GM12878 (cell line): ENCODE measurements around a stretch of chr1.

DNA sequence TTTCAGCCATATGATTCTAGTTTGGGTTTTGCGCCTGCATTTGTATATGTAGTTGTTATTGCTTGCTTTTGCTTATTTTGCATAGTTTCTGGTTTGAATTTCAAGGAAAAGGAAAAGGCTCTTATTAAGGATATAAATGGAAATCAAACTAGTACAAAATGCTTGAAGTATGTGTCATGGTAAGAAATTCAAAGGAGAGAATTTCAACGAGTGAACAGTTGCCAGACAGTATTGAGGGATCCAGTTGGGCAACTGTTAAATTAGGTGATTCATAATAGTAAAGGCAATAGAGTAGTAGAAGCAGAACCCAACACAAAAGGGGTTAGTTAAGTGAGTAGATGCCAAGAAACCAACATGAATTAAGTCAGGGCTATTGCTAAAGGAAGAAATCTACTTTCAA, 1.1 kb downstream of the GBP5 start:
- RAMPAGE, long total RNA, result no peak
- RRBS, 2 experiments, result no CpG with 5 or more reads among the region's 2 CpGs
CAGE:
- cytosol, long polyA minus RNA, result no peak
- cytosol, long polyA plus RNA, result no peak
- long polyA plus RNA, result no peak
- nucleolus, long total RNA, result no peak
- nucleus, long polyA plus RNA, result no peak
- nucleus, long total RNA, result no peak

DNA sequence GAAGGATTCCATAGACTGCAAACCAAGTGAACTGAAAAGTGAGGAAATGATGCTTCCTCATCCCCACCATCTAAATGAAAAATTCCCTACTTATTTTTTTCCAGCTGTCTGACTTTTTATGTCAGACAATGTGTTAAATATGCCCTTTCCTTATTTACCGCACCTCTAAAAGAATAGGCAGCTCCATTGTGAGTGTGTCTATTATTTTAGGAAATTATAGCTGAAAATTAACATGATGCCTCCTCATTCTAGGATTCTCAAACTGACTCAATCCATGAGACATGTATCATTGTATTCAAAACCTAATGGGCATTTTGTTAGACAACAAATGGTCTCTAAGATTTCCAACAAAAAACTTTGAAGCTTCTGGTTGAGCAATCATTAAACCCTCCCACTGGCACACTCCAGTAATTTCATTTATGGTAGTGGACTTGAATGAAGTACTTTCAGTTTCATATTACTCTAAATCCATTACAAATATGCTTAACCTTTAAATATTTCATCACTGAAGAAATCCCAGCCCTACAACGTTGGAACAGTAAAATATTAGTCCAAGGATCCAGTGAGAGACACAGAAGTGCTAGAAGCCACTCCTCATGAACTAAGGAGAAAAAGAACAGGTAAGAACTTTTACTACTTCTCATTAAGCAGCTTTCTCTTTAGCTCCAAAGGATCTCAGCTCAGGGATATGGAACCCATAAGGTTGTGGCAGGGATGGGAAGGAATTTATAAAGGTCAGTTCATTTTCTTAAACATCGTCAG, 43.5 kb downstream of the GBP6 start:
- RAMPAGE, long total RNA, result no peak
- RRBS, 2 experiments, result no CpG with 5 or more reads among the region's 3 CpGs
CAGE:
- cytosol, long polyA minus RNA, result no peak
- cytosol, long polyA plus RNA, result no peak
- long polyA plus RNA, result no peak
- nucleolus, long total RNA, result no peak
- nucleus, long polyA plus RNA, result no peak
- nucleus, long total RNA, result no peak

- RAMPAGE, long total RNA, result no peak
- RRBS, 2 experiments, result no CpG with 5 or more reads among the region's 8 CpGs
CAGE:
- cytosol, long polyA minus RNA, result no peak
- cytosol, long polyA plus RNA, result no peak
- long polyA plus RNA, result no peak
- nucleolus, long total RNA, result no peak
- nucleus, long polyA plus RNA, result no peak
- nucleus, long total RNA, result no peak
Observed at GRCh38 chr1:89530384-89531150, 5.9 kb downstream of the LRRC8B start.

- RAMPAGE, long total RNA, result no peak
- RRBS, 2 experiments, result no CpG with 5 or more reads among the region's 8 CpGs
CAGE:
- cytosol, long polyA minus RNA, result no peak
- cytosol, long polyA plus RNA, result no peak
- long polyA plus RNA, result no peak
- nucleolus, long total RNA, result no peak
- nucleus, long polyA plus RNA, result no peak
- nucleus, long total RNA, result no peak
Observed at GRCh38 chr1:89566449-89567419, 42.1 kb downstream of the LRRC8B start.

DNA sequence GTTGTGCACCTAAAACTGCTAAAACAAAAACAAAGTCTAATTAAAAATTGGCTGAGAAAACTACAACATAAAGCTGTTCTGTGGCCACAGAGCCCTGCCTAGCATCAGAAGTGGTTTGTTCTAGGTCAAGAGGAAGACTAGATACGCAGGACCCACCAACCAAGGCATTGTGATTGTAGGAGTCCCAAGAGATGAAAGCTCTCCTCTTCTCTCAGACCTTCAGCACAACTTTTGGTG, 80.9 kb upstream of the LRRC8D start:
- RAMPAGE, long total RNA, result no peak
- RRBS, 2 experiments, result no CpG with 5 or more reads among the region's 1 CpG
CAGE:
- cytosol, long polyA minus RNA, result no peak
- cytosol, long polyA plus RNA, result no peak
- long polyA plus RNA, result no peak
- nucleolus, long total RNA, result no peak
- nucleus, long polyA plus RNA, result no peak
- nucleus, long total RNA, result no peak

DNA sequence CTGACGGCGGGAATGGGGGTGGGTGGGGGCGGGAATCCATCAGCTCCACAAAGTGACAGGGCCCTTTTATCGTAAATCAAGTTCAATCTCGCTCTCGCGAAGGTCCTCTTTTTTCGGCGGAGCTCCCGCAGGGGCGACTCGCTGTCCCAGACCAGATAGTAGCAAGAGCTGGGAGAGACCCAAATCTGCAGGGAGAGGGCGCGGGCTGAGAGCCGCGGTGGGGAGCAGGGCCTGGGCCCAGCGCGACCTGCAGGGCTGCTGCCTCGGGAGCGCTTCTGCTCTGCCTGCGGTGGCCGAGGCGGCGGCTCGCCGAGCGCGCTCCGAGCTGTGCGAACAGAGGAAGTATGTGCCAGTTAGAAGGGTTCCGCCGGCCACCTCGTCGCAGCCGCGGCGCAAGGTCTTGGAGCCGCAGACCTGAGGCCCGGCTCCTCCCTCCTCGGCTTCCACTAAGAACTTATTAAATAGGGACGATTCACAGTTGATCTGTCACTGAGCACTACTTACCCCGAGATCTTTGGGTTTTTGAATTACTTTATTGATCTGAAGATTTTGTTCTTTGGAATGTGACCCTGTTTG, 10.2 kb downstream of the BARHL2 start:
- RAMPAGE, long total RNA, result no peak
- RRBS, 2 experiments, result 5 to 6% methylated on average over 8 of the region's 42 CpGs
CAGE:
- cytosol, long polyA minus RNA, result no peak
- cytosol, long polyA plus RNA, result no peak
- long polyA plus RNA, result no peak
- nucleolus, long total RNA, result no peak
- nucleus, long polyA plus RNA, result no peak
- nucleus, long total RNA, result no peak

DNA sequence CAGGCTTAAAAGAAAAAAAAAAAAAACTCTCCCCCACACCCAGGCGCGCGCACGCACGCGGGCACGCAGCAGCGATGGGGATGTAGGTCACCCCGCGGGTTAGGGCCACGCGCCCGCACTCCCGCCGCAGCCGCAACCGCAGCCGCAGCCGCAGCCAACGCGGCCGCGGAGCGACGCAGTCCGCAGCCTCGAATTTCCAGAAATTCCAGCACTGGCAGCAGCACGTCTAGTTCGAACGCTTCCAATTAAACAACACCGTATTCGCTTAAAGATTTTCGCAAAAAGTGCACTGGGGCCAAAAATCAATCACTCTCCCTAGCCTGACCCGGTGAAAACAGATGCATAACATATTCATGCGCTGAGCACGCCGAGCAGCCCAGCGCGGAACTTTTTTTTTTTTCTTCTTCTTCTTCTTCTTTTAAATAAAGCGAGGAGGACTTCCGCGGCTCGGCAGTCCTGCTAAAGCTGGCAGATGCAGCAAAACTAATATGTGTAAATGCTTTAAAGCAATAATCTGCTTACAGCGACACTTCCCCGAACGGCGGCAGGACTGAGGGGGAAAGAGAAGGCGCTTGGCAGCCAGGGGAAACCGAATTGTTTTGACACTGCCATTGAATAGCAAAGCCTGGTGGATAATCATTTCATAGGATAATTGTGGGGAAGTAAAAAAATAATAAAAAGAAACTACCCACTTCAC, 13.5 kb upstream of the BARHL2 start:
- RAMPAGE, long total RNA, result no peak
- RRBS, 2 experiments, result no CpG with 5 or more reads among the region's 49 CpGs
CAGE:
- cytosol, long polyA minus RNA, result no peak
- cytosol, long polyA plus RNA, result no peak
- long polyA plus RNA, result no peak
- nucleolus, long total RNA, result no peak
- nucleus, long polyA plus RNA, result no peak
- nucleus, long total RNA, result no peak

- RAMPAGE, long total RNA, result no peak
- RRBS, 2 experiments, result no CpG with 5 or more reads among the region's 5 CpGs
CAGE:
- cytosol, long polyA minus RNA, result no peak
- cytosol, long polyA plus RNA, result no peak
- long polyA plus RNA, result no peak
- nucleolus, long total RNA, result no peak
- nucleus, long polyA plus RNA, result no peak
- nucleus, long total RNA, result no peak
Observed at GRCh38 chr1:91009923-91010924, 11.6 kb downstream of the ZNF644 start.

DNA sequence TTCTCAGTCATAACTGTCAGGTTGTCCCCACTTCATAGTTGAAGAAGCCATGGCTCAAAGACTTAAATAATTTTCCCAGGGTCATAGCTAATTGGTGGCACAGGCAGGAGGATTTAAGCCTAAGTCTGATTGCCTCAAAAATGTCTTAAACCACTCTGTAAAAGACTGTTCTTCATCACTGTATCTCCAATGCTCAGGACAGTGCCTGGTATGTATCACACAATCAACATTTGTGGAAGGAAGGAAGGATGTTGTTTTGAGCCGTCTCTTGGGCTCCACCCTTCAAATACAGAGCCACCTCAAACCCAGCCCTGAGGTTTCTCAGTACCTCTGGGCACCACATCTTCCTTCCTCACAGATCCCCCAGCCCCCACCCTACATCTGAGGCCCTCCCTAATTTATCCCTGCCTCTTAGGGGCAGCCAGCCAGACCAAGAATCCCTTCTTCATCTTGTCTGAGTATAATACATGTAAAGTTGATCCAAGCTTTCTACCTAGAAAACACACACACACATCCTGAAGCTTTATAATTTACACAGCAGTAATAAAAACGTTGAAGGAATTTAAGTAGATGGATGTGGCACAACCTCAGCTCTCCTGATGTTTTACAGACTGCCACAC, 48.4 kb downstream of the CDC7 start:
- RAMPAGE, long total RNA, result no peak
- RRBS, 2 experiments, result no CpG with 5 or more reads among the region's 2 CpGs
CAGE:
- cytosol, long polyA minus RNA, result no peak
- cytosol, long polyA plus RNA, result no peak
- long polyA plus RNA, result no peak
- nucleolus, long total RNA, result no peak
- nucleus, long polyA plus RNA, result no peak
- nucleus, long total RNA, result no peak

GRCh38 chr1:91681854-91682207, 181.2 kb downstream of the CDC7 start:
- RAMPAGE, long total RNA, result no peak
- RRBS, 2 experiments, result no CpG with 5 or more reads among the region's 3 CpGs
CAGE:
- cytosol, long polyA minus RNA, result no peak
- cytosol, long polyA plus RNA, result no peak
- long polyA plus RNA, result no peak
- nucleolus, long total RNA, result no peak
- nucleus, long polyA plus RNA, result no peak
- nucleus, long total RNA, result no peak

GRCh38 chr1:91732269-91733067, 153.5 kb downstream of the TGFBR3 start:
- RAMPAGE, long total RNA, result no peak
- RRBS, 2 experiments, result no CpG with 5 or more reads among the region's 15 CpGs
CAGE:
- cytosol, long polyA minus RNA, result no peak
- cytosol, long polyA plus RNA, result no peak
- long polyA plus RNA, result no peak
- nucleolus, long total RNA, result no peak
- nucleus, long polyA plus RNA, result no peak
- nucleus, long total RNA, result no peak

- RAMPAGE, long total RNA, result no peak
- RRBS, 2 experiments, result no CpG with 5 or more reads among the region's 8 CpGs
CAGE:
- cytosol, long polyA minus RNA, result no peak
- cytosol, long polyA plus RNA, result no peak
- long polyA plus RNA, result no peak
- nucleolus, long total RNA, result no peak
- nucleus, long polyA plus RNA, result no peak
- nucleus, long total RNA, result no peak
Observed at GRCh38 chr1:91735096-91735652, 150.8 kb downstream of the TGFBR3 start.

DNA sequence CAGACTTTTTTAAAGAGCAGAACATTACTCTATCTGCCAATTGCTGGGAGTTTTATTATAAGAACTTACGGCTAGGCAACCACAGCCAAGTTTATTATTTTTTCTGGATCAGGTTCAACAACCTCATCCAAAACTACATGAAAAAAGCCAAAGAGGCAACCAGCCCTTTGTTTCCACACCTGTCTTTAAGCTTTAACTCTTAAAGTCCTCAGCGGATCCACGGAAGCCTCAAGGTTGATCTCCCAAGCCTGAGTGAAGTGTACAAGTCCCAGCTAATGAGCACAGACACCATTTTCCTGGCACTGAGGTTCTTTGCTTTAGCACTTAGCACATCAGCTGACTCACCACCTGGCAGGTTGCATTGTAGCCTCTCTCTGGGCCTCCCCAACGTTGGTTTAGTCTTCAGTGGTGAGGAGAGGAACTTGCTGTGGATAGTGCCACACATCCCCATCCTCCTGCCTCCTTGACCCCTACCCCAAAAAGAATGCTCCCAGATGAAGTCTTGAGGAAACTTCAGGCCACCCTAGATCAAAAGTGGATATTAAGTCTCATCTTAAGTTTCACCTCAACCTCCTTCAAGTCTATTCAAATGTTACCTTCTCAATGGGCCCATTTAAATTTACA, 143.0 kb downstream of the TGFBR3 start:
- RAMPAGE, long total RNA, result no peak
- RRBS, 2 experiments, result no CpG with 5 or more reads among the region's 4 CpGs
CAGE:
- cytosol, long polyA minus RNA, result no peak
- cytosol, long polyA plus RNA, result no peak
- long polyA plus RNA, result no peak
- nucleolus, long total RNA, result no peak
- nucleus, long polyA plus RNA, result no peak
- nucleus, long total RNA, result no peak

GRCh38 chr1:91745852-91746409, 140.0 kb downstream of the TGFBR3 start:
- RAMPAGE, long total RNA, result no peak
- RRBS, 2 experiments, result no CpG with 5 or more reads among the region's 3 CpGs
CAGE:
- cytosol, long polyA minus RNA, result no peak
- cytosol, long polyA plus RNA, result no peak
- long polyA plus RNA, result no peak
- nucleolus, long total RNA, result no peak
- nucleus, long polyA plus RNA, result no peak
- nucleus, long total RNA, result no peak

GRCh38 chr1:91798049-91798687, 87.8 kb downstream of the TGFBR3 start:
- RAMPAGE, long total RNA, result no peak
- RRBS, 2 experiments, result no CpG with 5 or more reads among the region's 7 CpGs
CAGE:
- cytosol, long polyA minus RNA, result no peak
- cytosol, long polyA plus RNA, result no peak
- long polyA plus RNA, result no peak
- nucleolus, long total RNA, result no peak
- nucleus, long polyA plus RNA, result no peak
- nucleus, long total RNA, result no peak

- RAMPAGE, long total RNA, result no peak
- RRBS, 2 experiments, result under 1% methylated on average over 5 of the region's 16 CpGs; no CpG with 5 or more reads in 1 of the 2 experiments
CAGE:
- cytosol, long polyA minus RNA, result no peak
- cytosol, long polyA plus RNA, result no peak
- long polyA plus RNA, result no peak
- nucleolus, long total RNA, result no peak
- nucleus, long polyA plus RNA, result no peak
- nucleus, long total RNA, result no peak
Observed at GRCh38 chr1:92485612-92485784, 1.2 kb downstream of the GFI1 start.

DNA sequence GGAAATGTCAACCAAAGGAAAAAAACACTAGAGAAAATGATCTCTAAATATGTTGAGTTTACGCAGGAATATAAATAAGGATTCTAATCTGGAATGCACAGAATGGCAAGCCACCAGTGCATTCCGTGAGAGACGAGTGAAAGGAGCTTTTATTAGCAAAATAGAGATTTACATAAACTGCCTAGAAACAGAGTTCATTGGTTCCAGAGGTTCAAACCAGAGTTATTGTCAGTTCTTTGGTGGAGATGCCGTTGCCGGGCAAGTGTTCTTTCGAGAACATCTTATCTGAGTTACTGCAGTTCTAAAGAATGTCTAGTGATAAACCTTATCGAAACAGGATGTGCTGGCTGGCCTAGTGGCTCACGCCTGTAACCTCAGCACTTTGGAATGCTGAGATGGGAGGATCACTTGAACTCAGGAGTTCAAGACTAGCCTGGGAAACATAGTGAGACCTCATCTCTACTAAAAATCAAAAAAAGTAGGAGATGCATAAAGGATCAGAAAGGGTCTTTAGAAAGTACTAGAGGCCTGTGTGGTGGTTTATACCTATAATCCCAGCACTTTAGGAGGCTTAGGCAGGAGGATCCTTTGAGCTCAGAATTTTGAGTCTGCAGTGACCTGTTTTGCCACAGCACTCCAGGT, 19.9 kb upstream of the EVI5 start:
- RAMPAGE, long total RNA, result no peak
- RRBS, 2 experiments, result no CpG with 5 or more reads among the region's 8 CpGs
CAGE:
- cytosol, long polyA minus RNA, result no peak
- cytosol, long polyA plus RNA, result no peak
- long polyA plus RNA, result no peak
- nucleolus, long total RNA, result no peak
- nucleus, long polyA plus RNA, result no peak
- nucleus, long total RNA, result no peak

DNA sequence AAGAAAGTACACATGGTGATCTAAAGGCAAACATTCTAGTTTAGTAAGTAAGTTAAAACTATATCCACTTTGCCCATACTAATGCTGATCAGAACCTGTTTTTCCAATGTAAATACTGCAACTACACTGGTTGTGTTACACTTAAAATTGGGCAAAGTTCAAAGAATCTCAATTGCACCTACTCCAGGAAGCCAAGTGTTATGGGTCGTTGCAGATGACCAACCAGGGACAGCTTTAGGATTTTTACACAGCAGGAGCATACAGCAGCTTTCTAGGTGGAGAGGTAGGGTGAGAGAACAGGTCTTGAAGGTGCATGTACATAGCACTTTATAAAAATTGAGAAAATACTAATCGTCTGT, 14.5 kb upstream of the RPL5 start:
- RAMPAGE, long total RNA, result no peak
- RRBS, 2 experiments, result no CpG with 5 or more reads among the region's 2 CpGs
CAGE:
- cytosol, long polyA minus RNA, result no peak
- cytosol, long polyA plus RNA, result no peak
- long polyA plus RNA, result no peak
- nucleolus, long total RNA, result no peak
- nucleus, long polyA plus RNA, result no peak
- nucleus, long total RNA, result no peak

GRCh38 chr1:92833041-92833899, 1.4 kb downstream of the RPL5 start:
- RAMPAGE, long total RNA, result no peak
- RRBS, 2 experiments, result no CpG with 5 or more reads among the region's 8 CpGs
CAGE:
- cytosol, long polyA minus RNA, result no peak
- cytosol, long polyA plus RNA, result no peak
- long polyA plus RNA, result no peak
- nucleolus, long total RNA, result no peak
- nucleus, long polyA plus RNA, result no peak
- nucleus, long total RNA, result no peak

GRCh38 chr1:92963180-92963710, 2.0 kb upstream of the DIPK1A start:
- RAMPAGE, long total RNA, result no peak
- RRBS, 2 experiments, result no CpG with 5 or more reads among the region's 6 CpGs
CAGE:
- cytosol, long polyA minus RNA, result no peak
- cytosol, long polyA plus RNA, result no peak
- long polyA plus RNA, result no peak
- nucleolus, long total RNA, result no peak
- nucleus, long polyA plus RNA, result no peak
- nucleus, long total RNA, result no peak